Cytotoxic T cell (primary cell): ENCODE measurements around a stretch of chr20.

GRCh38 chr20:48311504-48312108, 516.2 kb downstream of the PREX1 start:
- PRO-cap, 2 experiments, result no peak in any of the 2 experiments

DNA sequence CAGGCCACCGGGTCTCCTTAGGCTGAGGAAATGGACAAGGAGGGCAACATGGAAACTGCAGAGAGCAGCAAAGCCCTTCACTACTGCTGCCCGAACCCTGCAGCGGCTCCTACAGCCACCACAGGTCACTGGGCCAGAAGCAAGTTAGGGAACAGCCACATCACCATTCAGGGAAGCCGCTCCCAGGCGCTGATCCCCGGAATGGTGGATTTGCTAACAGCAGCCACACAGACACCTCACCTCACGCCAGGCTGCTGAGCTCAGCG, 453.9 kb downstream of the PREX1 start:
- PRO-cap, 2 experiments, result no peak in any of the 2 experiments

DNA sequence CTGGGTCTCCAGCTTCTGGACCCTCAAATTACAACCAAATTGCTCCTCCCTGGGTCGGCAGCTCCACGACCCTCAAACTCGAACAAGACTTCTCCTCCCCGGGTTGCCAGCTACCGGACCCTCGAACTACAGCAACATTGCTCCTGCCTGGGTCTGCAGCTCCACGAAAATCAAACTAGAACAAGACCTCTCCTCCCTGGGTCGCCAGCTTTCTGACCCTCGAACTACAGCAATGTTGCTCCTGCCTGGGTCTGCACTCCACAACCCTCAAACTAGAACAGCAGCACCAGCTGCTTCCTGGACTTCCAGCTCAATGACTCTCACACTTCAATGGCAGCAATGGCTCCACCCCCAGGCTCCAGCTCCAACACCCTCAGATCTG, 311.6 kb downstream of the PREX1 start:
- PRO-cap, 2 experiments, result no peak in any of the 2 experiments

- PRO-cap, 2 experiments, result no peak in any of the 2 experiments
These were observed 207.0 kb downstream of the PREX1 start for GRCh38 chr20:48620757-48621276.

GRCh38 chr20:48624893-48626026, 202.5 kb downstream of the PREX1 start:
- PRO-cap, 2 experiments, result no peak in any of the 2 experiments

- PRO-cap, 2 experiments, result no peak in any of the 2 experiments
These were observed 178.6 kb downstream of the PREX1 start for GRCh38 chr20:48649276-48649556.

DNA sequence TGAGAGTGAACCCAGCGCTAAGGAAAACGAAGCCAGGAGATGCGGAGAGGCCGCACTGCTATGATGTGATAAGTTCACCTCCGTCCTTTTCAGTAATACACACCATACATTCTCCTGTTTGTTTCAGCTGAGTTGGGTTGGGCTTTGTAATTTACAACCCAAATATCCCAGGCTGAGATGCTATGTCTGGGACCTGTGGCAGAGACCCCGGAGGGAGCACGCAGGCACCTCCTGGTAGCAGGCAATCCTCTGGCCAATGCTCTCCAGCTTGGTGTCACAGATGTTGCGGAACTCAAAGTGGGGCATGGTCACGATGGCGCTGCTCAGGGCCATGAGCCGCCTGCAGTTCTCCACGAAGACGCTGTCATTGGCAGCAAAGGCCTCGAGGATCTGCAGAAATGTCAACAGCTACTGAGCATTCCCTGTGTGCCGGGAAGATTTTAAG, 177.1 kb downstream of the PREX1 start:
- PRO-cap, 2 experiments, result no peak in any of the 2 experiments

- PRO-cap, 2 experiments, result no peak in any of the 2 experiments
These were observed 159.8 kb downstream of the PREX1 start for GRCh38 chr20:48667736-48668740.

GRCh38 chr20:48668915-48669230, 158.9 kb downstream of the PREX1 start:
- PRO-cap, 2 experiments, result no peak in any of the 2 experiments

GRCh38 chr20:48680650-48681389, 147.0 kb downstream of the PREX1 start:
- PRO-cap, 2 experiments, result no peak in any of the 2 experiments

DNA sequence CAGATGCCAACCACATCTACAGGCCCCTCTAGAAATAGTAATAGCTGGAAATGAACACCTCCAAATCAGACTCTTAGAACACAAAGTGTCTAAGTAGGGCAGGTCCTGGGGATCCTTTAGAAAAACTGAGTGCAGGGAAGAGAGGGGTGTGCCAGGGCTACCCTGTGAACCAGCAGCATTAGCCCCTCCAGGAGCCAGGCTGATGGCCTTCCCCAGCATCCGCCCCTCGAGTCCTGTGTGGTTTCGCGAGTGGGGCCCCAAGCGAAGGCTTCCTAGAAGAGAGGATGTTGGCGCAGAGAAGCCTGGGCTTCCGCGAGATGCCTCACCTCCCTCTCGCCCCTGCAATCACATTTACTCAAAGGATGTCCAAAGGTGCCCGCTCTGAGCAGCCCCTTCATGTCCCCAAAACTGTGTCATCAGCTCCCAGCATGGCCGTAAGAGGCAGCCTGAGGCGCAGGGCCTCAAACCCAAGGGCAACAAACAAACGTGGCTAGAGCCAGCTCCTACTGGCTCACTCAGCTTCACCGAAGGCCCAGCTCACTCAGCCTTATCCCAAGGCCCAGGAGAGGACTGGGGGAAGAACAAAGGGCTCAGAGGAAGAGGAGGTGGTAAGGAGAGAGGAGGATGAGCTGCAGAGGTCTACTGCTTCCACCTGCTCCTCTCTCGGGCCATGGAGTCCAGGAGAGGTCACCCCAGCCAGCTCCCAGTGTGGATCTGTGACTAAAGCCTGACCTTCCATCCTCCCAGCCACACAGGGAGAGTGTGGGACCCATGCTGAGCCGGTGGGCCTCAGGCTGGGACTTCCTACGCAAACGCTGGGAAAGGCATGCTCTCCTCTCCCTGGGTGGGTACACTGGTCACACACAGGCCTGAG, 111.6 kb downstream of the PREX1 start:
- PRO-cap, 2 experiments, result peak in 2 of 2 experiments; most common plus-strand start position 350 of the sequence (in 1); most common minus-strand start position 237 of the sequence (in 1)

DNA sequence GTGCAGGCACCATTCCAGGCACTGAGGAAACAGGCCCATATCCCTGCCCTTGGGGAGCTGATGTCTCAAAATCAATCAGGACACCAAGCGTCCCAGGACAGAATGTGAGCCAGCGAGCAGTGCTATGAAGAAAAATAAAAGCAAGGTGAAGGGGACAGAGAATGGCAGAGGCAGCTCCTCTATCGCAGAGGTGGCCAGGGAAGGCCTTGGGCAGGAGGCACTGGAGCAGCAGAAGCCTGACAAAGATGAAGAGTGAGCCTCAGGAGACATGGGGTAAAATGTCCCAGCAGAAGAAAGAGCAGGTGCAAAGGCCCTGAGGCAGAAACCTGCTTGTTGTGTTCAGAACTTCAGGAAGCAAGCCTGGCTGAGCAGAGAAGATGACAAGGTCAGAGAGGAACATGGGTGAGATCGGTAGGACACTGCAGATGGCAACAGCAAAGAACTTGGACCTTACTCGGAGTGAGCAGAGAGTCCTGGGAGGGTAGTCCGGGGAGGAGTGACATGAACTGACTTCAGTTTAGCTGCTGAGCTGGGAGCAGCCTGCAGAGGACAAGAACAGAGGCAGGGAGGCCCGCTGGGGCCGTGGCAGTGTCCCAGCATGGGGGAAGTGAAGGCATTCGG, 106.5 kb downstream of the PREX1 start:
- PRO-cap, 2 experiments, result no peak in any of the 2 experiments

DNA sequence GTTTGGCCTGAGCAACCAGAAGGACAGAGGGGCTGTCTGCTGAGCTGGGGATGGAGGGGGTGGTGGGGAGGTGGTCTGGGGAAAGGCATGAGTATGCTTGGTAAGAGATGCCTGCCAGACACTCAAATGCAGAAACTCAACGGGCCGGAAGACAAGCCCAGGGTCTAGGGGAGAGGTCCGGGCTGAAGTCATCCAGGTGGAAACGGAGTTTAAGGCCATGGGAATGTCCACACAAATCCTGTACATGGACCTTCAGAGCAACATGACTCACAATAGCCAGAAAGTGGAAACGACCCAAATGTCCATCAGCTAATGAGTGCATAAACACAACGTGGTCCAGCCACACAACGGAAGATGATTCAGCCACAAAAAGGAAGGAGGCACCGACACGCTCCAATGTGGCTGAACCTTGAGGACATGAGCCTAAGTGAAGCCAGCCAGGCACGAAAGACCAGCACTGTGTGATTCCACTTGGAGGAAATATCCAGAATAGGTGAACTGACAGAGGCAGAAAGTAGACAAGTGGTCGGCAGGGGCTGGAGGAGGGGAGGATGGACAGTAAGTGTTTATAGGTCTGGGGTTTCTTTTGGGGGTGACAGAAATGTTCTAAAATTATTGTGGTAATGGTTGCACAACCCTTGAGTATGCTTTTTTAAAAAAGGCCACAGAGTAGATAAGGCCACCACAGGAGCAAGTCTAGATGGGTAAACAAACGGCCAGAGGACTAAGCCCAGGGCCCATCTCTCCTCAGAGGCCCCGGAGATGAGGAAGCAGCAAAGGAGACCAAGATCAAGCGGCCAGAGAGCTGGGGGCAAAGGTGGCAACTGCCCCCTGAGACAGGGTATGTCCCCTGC, 105.7 kb downstream of the PREX1 start:
- PRO-cap, 2 experiments, result no peak in any of the 2 experiments

GRCh38 chr20:48737283-48738136, 90.3 kb downstream of the PREX1 start:
- PRO-cap, 2 experiments, result no peak in any of the 2 experiments

DNA sequence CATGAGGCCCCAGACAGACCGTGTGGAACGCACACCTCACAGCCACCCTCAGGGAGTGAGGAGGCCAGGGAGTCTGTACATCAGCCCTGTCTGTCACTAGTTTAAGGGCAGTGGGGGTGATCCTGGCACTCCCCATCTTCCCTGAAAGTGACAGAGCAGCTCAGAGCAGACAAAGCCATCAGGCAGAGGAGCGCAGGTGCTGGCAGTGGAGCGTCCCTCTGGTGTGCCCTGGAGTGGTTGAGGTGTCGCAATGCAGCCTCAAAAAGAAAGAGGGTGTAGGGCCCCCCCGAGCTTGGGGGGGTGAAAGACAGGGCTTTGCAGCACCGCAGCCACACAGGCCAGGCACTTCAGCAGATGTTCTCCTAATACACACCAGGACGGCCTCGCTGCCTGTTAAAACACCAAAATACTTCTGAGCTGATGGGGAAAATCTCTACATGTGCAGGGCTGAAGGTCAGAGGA, 69.6 kb downstream of the PREX1 start:
- PRO-cap, 2 experiments, result peak in 2 of 2 experiments; most common plus-strand start position 345 of the sequence (in 2); most common minus-strand start position 75 of the sequence (in 1)

DNA sequence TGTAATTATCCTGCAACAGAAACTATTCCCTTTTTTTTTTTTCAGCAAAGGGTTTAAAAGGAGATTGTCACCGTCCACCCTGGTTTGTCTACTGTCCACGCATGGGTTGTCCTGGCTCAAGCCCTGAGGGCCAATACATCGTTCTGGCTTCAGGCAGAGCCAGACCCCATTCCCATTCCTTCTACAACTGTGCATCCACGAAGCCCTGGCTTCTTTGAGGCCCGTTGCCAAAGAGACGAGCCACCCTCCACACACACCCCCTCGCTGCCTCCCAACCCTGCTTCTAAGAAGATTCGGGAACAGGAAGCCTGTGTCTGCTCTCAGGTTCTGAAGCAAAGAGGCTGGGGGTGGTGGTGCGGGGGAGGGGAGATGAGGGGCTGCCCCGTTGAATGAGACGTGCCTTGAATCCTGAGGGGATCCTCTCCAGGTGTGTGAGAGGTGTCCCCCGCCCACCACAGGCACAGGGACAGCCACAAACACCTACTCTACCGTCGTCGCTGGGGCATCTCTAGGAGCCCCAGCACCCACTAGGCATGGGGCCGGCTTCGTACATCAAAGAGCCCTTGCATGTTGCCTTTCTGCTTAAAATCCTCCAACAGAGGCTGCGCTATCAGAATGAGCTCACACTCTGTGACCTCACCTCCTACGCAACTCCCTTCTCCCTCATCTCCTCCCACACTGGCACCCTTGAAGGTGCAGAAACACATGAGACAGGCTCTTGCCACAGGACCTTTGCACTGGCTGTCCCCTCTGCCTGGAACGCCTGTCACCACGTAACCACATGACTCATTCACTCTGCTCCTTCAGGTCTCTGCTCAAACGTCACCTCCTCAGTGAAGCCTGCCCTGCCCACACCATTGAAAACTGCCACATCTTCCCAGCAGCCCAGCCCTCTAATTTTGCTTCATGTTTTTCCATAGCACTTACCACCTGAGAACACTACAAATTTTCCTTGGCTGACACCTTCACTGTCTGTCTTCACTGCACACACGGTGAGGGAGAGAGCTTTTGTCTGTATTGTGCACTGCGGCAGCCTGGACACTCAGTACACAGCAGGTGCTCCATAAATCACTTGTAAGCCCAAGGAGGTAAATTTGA, 58.5 kb downstream of the PREX1 start:
- PRO-cap, 2 experiments, result peak in 2 of 2 experiments; most common plus-strand start position 678 of the sequence (in 1); most common minus-strand start position 554 of the sequence (in 2)

GRCh38 chr20:48832106-48832698, 4.4 kb upstream of the PREX1 start:
- PRO-cap, 2 experiments, result no peak in any of the 2 experiments

DNA sequence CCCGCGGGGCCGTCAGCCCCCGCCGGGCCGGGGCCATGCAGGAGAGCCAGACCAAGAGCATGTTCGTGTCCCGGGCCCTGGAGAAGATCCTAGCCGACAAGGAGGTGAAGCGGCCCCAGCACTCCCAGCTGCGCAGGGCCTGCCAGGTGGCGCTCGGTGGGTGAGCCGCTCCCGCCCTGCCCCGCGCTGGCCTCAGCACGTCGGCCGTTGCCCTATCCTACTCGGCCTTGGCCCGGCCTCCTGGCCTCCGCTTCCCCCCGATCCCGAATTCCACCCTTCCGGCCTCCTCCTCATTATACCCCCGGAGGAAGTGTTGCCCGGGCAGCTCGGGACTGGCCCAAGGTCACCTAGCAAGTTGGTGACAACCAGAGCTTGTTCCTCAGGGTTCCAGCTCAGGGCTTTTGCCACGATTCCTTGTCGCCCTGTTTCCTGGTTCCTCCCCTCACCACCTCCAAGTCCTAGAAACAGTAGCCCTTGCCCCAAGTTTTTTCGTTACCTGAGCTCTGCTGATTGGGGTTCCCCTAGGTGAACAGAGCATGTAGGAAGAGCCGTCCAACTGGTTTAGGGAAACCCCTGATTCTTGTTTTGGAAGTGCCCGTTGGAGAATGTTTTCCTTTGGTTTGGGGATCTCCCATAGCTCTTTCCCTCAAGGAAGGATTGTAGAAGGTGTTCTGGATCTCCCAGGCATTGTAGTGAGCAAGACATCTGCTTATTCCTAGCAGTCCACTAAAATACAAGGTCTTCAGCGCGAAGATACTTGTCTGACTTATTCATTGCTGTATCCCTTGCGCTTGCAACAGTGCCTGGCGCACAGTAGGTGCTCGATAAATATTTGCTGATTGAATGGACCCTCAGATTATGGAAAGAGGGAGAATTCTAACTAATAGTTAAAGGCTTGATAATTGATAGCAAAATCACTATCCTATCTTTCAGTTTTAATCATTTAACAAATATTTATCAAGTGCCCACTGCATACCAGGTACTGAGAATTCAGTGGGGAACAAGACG, 648 bp downstream of the ARFGEF2 start:
- PRO-cap, 2 experiments, result no peak in any of the 2 experiments

- PRO-cap, 2 experiments, result no peak in any of the 2 experiments
These were observed 2.1 kb upstream of the DDX27 start for GRCh38 chr20:49217086-49217463.

- PRO-cap, 2 experiments, result no peak in any of the 2 experiments
These were observed 1.6 kb upstream of the ZNFX1 start for GRCh38 chr20:49279415-49279940.